SK-N-SH (cell line): ENCODE data around the gene TP53TG3E.

DNA sequence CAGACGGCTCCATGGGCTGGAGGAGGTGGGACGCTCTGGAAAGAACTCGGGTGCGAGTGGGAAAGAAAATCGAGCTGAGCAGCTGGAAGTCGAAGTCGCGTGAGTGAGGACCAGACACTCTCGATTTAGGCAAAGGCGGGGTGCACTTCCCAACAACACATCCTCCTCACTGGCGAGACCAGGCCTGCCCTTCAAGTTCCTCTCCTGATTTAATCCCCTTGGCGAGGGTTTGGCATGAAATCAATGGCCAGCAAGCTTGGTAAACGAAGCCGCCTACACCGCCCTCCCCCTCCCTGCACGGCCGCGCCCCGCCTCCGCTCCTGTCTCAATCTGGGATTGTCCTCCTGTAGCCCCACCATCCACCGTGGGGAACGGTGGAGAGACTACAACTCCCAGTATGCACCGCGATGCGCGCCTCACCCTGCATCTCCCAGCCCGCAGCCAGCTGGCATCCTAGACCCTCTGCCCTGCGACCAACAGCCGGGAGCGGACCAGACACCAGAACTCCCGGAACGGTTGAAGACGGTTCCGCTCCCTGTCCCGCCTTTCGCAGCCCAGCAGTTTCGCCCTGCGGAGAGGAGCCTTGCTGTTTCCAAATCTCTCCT, at the start of gene TP53TG3E:
Gene TP53TG3E, plus strand, starts transcription at position 340 of the 605 bp plus-strand sequence.
- RRBS: no CpG with 5 or more reads among the region's 38 CpGs
CAGE:
- cytosol, long polyA plus RNA: no peak
- long polyA plus RNA: no peak
- nucleus, long polyA plus RNA: no peak

- RRBS: no CpG with 5 or more reads among the region's 2 CpGs
CAGE:
- cytosol, long polyA plus RNA: no peak
- long polyA plus RNA: no peak
- nucleus, long polyA plus RNA: no peak
Observed at GRCh38 chr16:33686895-33687440, 227.6 kb downstream of the TP53TG3F start.

- RRBS: 11% methylated on average over 9 of the region's 50 CpGs
CAGE:
- cytosol, long polyA plus RNA: no peak
- long polyA plus RNA: no peak
- nucleus, long polyA plus RNA: no peak
Observed at GRCh38 chr16:34160762-34161893, 701.7 kb downstream of the TP53TG3F start.

DNA sequence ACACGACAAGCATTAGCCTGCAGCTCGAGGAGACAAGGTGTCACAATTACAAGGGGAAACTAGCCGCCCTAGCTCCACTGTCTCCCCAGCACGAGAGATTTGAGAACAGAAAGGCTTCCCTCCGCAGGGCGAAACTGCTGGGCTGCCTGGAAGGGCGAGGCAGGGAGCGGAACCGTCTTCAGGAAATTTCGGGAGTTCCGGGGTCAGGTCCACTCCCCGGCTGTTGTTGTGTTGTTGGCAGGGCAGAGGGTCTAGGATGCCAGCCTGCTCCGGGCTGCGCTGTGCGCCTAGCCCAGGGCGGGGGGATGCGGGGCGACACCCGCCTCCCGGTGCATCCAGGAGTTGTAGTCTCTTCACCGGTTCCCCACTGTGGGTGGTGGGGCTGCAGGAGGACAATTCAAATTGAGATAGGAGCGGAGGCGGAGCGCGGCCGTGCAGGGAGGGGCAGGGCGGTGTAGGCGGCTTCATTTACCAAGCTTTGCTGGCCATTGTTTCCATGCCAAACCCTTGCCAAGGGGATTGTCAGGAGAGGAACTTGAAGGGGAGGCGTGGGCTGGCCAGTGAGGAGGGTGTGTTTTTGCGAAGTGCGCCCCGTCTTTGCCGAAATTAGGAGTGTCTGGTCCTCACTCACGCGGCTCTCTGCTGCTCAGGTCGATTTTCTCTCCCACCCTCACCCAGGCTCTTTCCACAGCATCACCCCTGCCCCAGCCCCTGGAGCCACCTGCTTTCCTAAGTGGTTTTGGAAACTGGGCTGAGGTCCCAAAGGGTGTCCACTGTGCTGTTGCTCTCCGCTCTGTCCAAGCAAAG, 2047.5 kb downstream of the TP53TG3F start:
- RRBS: 2% methylated on average over 9 of the region's 37 CpGs
CAGE:
- cytosol, long polyA plus RNA: no peak
- long polyA plus RNA: no peak
- nucleus, long polyA plus RNA: no peak

- RRBS: no CpG with 5 or more reads among the region's 11 CpGs
CAGE:
- cytosol, long polyA plus RNA: no peak
- long polyA plus RNA: no peak
- nucleus, long polyA plus RNA: no peak
Observed at GRCh38 chr16:35598810-35599559, 2139.6 kb downstream of the TP53TG3F start.

DNA sequence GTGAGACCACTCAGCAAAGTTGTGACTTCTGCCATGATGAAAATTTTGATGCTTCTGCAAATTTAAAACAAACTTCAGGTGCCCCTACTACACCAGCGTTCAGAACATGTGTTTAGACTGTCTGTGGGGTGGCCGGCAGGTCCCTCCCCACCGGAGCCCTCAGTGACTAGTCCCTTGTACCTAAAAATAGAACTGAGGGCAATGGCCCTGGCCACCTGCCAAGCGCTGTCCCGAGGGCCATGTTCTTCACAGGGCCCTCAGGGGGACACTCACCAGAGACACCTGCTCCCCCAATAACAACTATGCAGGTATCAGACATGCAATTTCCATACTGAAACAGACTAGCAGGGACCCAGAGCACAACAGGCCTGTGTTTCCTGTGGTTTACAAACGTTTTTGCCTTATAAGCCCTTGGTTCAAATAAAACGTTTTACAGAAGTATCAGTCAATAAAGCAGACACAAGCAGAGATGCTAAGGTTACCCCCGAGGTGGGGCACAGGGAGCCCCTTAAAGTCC, 629 bp upstream of the MYLK3 start:
- RRBS: no CpG with 5 or more reads among the region's 8 CpGs
CAGE:
- cytosol, long polyA plus RNA: no peak
- long polyA plus RNA: no peak
- nucleus, long polyA plus RNA: no peak

GRCh38 chr16:46911185-46911402, 26.9 kb downstream of the GPT2 start:
- RRBS: no CpG with 5 or more reads among the region's 2 CpGs
CAGE:
- cytosol, long polyA plus RNA: no peak
- long polyA plus RNA: no peak
- nucleus, long polyA plus RNA: no peak

GRCh38 chr16:46928893-46929672, 44.4 kb downstream of the DNAJA2 start:
- RRBS: 96% methylated on average over 3 of the region's 29 CpGs
CAGE:
- cytosol, long polyA plus RNA: no peak
- long polyA plus RNA: no peak
- nucleus, long polyA plus RNA: no peak

DNA sequence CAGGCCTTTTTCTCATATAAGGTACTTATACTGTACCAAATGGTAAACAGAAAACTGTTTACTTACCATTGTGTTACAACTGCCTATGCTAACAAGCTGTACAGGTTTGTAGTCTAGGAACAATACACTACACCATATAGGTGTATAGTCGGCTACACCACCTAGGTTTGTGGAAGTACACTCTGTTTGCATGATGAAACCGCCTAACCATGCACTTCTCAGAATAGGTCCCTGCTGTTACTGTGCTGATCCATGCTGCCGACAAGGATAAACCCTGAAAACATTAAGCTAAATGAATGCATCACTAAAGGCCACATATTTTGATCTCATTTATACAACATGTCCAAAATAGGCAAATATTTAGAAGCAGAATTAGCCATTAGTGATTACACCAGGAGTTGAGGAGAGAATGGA, 18.9 kb downstream of the DNAJA2 start:
- RRBS: no CpG with 5 or more reads among the region's 3 CpGs
CAGE:
- cytosol, long polyA plus RNA: no peak
- long polyA plus RNA: no peak
- nucleus, long polyA plus RNA: no peak

- RRBS: no CpG with 5 or more reads among the region's 7 CpGs
CAGE:
- cytosol, long polyA plus RNA: no peak
- long polyA plus RNA: no peak
- nucleus, long polyA plus RNA: start-site peak on the minus strand at chr16:46957100-46957172, 67 and 211 reads in 2 replicates
Observed at GRCh38 chr16:46956320-46957472, 16.8 kb downstream of the DNAJA2 start.

GRCh38 chr16:47297098-47297628, 153.4 kb upstream of the NETO2 start:
- RRBS: no CpG with 5 or more reads among the region's 1 CpG
CAGE:
- cytosol, long polyA plus RNA: no peak
- long polyA plus RNA: no peak
- nucleus, long polyA plus RNA: no peak

GRCh38 chr16:47634127-47634705, 173.1 kb downstream of the PHKB start:
- RRBS: no CpG with 5 or more reads among the region's 1 CpG
CAGE:
- cytosol, long polyA plus RNA: no peak
- long polyA plus RNA: no peak
- nucleus, long polyA plus RNA: no peak

- RRBS: 93% methylated on average over 2 of the region's 15 CpGs
CAGE:
- cytosol, long polyA plus RNA: no peak
- long polyA plus RNA: no peak
- nucleus, long polyA plus RNA: no peak
Observed at GRCh38 chr16:47636628-47637770, 175.9 kb downstream of the PHKB start.

DNA sequence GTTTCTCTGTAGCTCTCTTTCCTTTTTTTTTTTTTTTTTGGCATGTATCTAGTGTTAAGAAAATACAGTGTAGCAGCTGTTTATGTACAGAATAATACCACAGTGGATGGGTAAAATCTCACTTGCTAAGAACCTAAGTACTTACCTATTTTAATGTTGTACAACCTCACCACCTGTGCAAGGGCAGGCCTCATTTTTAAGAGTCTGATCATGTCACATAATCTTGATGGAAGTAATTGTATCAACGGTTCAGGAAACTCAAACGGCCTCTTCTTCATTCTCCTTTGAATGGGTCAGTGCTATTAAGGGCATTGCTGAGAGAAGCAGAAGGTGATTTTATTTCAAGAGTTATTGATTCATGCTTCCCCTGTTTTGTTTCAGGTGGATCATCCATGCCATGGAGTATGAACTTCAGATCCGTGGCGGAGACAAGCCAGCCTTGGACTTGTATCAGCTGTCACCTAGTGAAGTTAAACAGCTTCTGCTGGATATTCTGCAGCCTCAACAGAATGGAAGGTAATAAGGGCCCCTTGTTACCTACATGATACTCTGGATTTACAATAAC, 227.6 kb downstream of the PHKB start:
- RRBS: no CpG with 5 or more reads among the region's 4 CpGs
CAGE:
- cytosol, long polyA plus RNA: no peak
- long polyA plus RNA: no peak
- nucleus, long polyA plus RNA: no peak

GRCh38 chr16:48045650-48046014, 110.2 kb downstream of the ABCC12 start:
- RRBS: no CpG with 5 or more reads among the region's 5 CpGs
CAGE:
- cytosol, long polyA plus RNA: no peak
- long polyA plus RNA: no peak
- nucleus, long polyA plus RNA: no peak

DNA sequence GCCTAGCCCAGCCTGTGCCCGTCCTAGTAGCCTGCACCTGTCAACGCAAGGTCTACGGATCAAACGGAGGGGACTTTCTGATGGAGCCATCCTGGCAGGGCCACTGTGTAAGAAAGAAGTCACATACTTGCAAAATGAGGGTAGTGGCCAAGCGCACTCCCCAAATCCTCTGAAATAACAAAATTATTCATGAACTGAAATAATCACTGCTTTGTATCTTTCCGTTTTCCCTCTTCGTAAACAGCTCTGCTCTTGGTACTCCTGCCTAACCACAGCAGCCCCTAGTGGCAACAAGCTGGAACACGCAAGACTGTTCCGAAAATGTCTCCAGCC, 100.9 kb downstream of the ABCC12 start:
- RRBS: no CpG with 5 or more reads among the region's 9 CpGs
CAGE:
- cytosol, long polyA plus RNA: no peak
- long polyA plus RNA: no peak
- nucleus, long polyA plus RNA: no peak

GRCh38 chr16:48283756-48284543, 36.6 kb upstream of the ABCC11 start:
- RRBS: no CpG with 5 or more reads among the region's 8 CpGs
CAGE:
- cytosol, long polyA plus RNA: no peak
- long polyA plus RNA: no peak
- nucleus, long polyA plus RNA: no peak

DNA sequence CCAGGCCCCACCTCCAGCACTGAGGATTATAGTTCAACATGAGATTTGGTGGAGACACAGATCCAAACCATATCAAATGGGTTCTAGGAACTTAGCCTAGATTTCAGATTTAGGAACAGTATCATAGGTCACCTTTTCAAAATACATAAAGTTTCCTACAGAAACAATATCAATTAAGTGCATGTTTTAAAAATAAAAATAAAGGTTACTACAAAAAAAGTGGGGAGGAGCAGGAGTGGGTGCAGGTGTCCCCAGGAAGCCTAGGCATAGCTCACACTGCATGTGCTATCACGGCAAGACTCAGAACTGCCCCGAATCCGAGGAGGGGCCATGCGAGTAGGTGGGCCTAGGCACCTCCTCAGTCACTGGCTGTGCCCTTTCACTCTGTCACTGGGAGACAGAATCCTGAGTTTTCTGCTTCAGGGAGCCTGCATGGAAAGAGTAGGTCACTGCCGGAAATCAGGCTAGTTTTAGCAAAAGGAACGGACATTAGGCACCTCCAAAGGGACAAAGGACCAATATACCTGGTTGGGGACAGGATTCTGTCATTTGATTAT, 43.6 kb downstream of the SIAH1 start:
- RRBS: no CpG with 5 or more reads among the region's 6 CpGs
CAGE:
- cytosol, long polyA plus RNA: no peak
- long polyA plus RNA: no peak
- nucleus, long polyA plus RNA: no peak

- RRBS: no CpG with 5 or more reads among the region's 8 CpGs
CAGE:
- cytosol, long polyA plus RNA: no peak
- long polyA plus RNA: no peak
- nucleus, long polyA plus RNA: no peak
Observed at GRCh38 chr16:48356901-48357572, 28.2 kb downstream of the SIAH1 start.

GRCh38 chr16:48361139-48361473, 24.1 kb downstream of the SIAH1 start:
- RRBS: no CpG with 5 or more reads among the region's 3 CpGs
CAGE:
- cytosol, long polyA plus RNA: no peak
- long polyA plus RNA: no peak
- nucleus, long polyA plus RNA: no peak